Paraaortic lymph node (tissue), 1 donor: Measurements from ENCODE around the gene FLAD1.

DNA sequence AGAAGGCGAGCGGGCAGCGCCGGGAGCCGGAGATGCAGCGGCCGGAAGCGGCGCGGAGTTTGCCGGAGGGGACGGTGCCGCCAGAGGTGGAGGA is 521 bp downstream of the SLC27A3 start:
- PRO-cap = no peak

DNA sequence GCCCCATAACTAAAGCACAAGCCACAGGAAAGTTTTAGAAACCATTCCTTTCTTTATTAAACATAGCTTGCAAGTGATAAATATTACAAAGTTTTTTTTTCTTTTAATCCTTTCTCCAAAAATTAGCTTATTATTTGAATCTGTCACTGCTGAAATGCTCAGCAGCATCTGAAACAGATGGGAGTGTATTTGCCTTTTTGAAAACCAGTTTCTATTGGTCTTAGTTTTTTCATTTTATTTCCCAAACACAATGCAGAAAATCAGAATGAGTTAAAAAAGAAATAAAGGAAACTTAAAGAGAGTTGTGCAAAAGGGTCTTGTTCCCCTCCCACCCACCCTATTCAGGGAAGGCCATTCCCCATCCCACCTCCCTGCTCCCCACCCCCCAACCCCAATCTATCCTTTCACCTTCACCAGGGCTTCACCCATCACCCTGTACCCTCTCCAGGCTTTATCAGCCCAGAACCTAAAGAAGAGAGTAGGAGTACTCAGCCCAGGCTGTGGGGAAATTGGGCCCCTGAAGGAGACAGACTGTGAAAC is 29.6 kb downstream of the SLC27A3 start:
- PRO-cap = no peak

GRCh38 chr1:153945723-153946252 is 730 bp downstream of the DENND4B start:
- PRO-cap = bidirectional peak, plus-strand start at chr1:153945972, minus-strand start at chr1:153945915; bidirectional peak, plus-strand start at chr1:153946097, minus-strand start at chr1:153946022; bidirectional peak, plus-strand start at chr1:153946190, minus-strand start at chr1:153946134

GRCh38 chr1:153991408-153992260 is 1.1 kb downstream of the RPS27 start:
- PRO-cap = no peak

GRCh38 chr1:154116826-154117043 is 75.2 kb downstream of the TPM3 start:
- PRO-cap = no peak

DNA sequence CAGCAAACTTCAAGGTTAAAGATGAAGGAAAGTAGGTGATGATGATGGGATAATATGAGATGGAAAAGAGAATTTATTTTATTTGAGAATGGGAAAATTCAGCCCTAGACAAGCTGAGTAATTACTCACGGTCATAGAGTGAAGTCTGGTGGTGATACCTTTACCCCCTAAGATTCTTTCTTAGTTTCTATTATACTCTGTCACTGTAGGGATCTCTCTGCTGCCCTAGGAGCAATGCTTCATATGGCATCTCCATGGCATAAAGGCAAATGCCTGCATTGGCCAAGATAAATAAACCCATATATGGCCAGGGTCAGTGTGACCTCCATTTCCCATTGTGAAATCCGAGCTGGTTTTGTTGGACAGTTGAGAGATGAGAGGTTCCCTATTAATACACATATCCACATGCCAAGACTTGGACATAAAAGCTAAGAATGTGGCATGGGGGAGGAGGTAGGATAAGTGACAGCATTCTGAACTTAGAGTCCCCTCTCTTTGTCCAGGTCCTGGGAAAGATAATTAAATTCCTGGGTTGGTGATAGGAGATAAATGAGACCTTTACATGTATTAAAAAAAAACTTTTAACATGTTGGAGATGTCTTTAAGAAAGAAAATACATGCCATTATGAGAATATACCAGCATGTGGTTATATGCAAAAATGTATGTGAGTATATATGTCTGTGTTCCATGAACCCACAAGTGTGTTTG is 1.3 kb downstream of the TPM3 start:
- PRO-cap = no peak

DNA sequence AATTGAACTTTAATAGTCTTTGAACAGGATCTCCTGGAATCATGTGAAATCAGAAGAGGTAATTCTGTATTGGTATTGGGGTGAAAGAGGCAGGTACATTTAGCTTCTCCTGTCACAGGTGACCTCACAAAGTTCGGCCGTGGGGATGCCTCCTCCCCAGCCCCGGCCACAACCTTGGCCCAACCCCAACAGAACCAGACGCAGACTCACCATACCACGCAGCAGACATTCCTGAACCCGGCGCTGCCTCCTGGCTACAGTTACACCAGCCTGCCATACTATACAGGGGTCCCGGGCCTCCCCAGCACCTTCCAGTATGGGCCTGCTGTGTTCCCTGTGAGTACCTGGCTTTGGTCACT is 11.7 kb upstream of the HAX1 start:
- PRO-cap = no peak

- PRO-cap = no peak
Measured at GRCh38 chr1:154349517-154350080, 24.3 kb downstream of the ATP8B2 start.

DNA sequence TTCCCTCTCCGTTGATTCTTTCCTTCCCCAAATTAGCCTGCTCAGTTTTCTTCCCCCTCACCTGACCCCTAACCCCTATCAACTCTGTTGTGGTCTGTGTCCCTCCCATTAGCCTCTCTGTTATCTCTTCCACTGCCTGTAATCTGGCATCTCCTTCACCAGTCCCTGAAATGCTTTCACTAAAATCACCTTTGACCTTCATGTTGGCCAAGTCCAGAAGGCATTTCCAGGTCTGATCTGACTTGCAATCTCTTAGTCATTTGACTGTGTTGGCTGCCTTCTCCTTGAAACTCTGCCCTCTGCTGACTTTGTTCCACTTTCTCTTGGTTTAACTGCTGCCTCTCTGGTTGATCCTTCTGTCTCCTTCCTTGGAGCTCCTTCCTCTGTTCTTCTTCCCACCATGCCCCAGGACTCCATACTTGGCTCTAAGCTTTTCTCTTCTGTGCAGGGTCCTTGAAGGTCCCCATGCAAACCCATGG is 28.2 kb downstream of the ATP8B2 start:
- PRO-cap = unidirectional peak, minus-strand start at position 294 of the sequence

- PRO-cap = bidirectional peak, plus-strand start at chr1:154385779, minus-strand start at chr1:154385679
Measured at GRCh38 chr1:154385275-154385849, 19.8 kb upstream of the IL6R start.

DNA sequence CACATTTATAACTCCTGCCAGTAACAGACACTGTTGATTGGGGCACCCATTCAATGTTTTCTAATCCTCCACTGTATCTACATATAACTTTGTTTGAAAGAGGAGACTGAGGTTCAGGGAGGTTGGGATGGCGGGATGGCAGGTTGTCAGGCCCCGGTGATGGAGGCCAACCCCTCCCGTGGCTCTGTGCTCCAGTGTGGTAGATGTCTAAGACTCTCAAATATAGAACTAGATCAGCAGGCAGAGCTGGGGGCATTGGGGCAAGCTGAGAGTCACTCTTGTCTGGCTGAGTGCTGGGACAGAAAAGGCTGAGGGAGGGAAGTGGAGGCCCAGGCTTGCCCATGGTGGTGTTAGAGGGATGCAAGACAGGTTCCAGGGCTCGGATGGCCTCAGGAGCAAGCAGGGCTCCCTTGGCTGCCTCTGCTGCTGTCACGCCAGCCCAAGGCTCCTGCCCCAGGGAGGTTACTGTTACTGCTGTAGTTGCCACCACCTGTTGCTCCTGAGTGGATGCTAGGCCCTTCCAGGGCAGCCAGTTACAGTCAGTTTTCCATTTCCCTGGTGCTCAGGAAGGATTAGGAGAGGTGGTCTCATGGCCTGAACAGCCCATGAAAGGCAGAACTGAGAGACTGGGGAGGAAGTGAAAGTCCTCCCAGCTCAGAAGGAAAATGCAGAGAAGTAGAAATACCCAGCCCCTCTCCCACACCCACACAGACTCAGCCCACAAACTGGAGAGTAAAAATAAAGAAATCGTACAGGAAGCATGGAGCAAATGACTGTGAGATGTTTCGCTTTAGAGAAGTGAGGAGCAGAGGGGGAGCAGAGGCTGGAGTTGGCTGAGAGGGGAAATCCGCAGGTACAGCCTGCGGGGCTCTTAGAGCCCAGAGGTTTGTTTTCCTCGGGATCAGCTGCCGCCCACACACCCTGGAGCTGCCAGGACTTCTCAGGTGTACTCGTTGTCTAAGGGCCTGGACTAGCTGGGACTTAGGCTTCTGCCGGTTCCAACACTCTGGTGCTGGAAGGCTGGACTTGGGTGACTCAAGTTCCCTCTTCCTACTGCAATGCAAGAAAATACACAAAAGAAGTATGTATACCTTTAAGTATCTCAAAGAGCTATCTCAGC is 2.1 kb downstream of the IL6R start:
- PRO-cap = bidirectional peak, plus-strand start at position 793 of the sequence, minus-strand start at position 709 of the sequence; unidirectional peak, minus-strand start at position 1,060 of the sequence

DNA sequence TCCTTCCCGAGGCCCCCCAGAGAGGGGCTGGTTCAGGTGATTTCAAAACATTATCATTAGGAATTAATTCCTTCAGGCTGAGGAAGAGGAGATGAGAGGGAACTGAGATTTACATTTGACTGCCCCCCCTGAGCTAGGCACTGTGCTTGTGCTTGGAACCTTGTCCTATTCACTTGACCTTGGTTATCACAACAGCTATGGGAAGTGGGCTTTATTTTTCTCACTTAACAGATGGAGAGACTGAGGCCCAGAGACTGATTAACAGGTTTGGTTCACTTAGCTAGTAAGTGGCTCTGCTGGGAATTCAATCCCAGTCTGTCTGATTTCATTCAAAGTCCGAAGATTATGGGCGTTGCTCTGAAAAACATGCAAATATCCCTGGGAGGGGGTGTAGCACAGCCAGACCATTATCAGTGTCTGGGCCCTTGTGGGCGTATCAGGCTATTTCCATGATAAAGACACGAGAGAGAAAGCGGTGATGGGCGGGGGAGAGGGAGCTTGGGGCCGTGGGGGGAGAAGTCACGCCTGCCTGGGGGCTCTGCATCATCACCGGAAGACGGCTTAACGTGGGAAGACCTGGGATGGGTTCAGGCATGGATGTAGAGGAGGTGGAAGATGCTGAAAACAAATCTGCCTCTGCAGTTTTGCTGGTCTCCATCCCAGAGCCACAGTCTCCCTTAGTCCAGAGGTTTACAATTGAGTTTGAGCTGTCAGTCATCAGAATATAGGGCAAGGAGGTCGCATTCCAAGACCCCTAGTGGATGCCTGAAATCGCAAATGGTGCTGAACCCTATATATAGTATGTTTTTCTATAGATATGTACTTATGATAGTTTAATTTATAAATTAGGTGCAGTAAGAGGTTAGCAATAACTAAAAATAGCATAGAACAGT is 25.7 kb downstream of the IL6R start:
- PRO-cap = no peak

DNA sequence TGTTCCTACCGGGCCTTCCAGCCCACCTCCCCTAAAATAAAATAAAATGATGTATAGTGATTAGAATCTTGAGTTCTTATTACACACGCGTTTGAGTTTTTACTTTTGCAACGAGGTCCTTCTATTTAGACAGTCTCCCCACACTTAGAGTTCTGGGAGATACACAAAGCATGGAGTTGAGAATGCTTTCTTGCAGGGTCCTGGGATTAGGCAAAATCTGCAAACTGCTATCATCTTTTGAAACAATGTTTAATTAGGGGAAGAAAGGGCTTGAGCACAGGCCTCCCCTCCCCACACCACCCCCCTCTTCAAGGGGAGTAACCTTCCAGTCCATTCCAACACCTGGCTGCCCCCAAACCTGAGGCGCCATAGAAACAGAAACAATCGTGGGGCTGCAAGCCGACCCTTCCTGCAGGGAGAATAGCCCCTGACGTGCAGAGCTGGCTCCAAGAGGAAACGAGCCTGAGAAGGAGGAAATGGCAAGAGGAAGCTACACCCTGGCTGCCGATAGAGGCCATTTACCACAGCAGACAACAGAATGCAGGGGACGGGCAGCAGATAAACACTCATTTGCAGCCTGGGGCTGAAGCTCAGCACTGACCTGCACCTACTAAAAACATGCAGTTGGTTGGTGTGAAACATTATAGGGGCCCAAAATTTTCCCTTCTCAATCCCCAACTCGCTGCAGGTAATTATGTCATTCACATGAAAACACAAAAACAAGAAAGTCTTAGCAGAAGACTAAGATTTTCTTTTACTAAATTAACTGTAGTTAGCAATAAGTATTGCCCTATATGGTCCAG is 8.8 kb upstream of the TDRD10 start:
- PRO-cap = unidirectional peak, plus-strand start at position 536 of the sequence

DNA sequence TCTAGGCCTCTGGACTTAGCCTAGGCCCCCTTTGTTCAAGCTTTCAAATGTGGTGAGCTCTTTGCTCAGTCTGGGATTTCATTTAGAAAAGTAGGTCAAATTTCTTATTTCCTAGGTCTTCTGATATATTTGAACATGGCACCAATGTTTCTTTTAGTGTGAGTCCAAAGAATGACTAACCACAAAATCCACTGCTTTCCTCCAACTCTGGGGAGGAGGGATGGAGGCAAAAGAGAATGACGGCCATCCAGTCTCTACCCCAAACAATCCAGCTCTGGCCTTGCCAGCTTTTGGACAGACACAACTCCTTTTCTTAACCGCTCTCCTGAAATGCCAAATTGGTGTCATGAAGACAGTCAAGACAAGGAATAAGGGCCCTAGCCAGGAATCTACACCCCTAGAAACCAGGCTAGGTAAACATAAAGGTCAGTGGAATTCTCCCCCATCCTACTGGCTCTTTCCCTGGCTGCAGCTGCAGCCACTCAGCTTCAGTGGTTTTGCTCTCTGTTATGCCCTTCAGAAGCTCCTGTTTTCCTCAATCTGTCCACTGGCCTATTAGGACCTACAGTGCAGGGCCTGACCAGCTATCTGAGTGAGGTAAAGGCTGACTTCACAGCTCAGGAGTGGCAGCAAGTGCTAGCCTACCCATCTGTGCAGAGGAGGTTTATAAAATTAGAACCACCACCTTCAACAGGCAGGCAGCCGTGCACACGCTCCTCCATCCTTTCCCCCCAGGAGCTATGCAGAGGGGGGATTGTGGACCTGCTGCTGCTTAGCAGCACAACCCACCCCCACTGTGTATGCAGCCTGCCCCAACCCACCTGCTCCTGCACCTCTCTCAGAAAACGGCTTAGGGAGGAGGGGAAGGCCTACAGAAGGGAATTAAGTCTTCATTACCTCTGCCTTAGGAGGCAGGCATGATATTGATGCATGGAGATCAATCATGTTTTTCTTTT is 8.5 kb downstream of the ADAR start:
- PRO-cap = no peak

- PRO-cap = no peak
Measured at GRCh38 chr1:154936019-154936337, 541 bp downstream of the PMVK start.

DNA sequence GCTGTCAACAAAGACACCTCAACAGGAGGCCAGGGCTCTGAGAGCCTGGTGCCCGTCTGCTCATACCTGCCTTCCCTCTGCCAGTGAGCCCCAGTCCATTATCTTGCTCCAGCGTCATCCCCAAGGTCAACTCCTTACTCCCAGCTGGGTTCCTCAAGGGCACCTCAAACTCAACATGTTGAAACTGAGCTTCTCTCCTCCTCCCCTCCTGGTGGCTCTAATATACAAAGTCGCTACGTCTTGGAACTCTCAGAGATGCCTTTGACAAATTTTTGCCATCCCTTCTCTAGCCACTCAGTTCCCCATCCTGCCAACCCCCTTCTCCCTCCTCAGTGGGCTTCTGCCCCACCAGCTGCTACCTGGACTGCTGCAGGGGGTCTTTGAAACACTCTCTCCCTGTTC is 3.2 kb downstream of the PBXIP1 start:
- PRO-cap = no peak

- PRO-cap = no peak
Measured at GRCh38 chr1:154960579-154961179, 903 bp downstream of the PYGO2 start.

GRCh38 chr1:154982950-154983709 is at the start of gene FLAD1:
Gene FLAD1, plus strand, starts transcription at chr1:154983344.
- PRO-cap = bidirectional peak, plus-strand start at chr1:154983355, minus-strand start at chr1:154983109

- PRO-cap = no peak
Measured at GRCh38 chr1:155007841-155008242, 5.2 kb downstream of the ZBTB7B start.

DNA sequence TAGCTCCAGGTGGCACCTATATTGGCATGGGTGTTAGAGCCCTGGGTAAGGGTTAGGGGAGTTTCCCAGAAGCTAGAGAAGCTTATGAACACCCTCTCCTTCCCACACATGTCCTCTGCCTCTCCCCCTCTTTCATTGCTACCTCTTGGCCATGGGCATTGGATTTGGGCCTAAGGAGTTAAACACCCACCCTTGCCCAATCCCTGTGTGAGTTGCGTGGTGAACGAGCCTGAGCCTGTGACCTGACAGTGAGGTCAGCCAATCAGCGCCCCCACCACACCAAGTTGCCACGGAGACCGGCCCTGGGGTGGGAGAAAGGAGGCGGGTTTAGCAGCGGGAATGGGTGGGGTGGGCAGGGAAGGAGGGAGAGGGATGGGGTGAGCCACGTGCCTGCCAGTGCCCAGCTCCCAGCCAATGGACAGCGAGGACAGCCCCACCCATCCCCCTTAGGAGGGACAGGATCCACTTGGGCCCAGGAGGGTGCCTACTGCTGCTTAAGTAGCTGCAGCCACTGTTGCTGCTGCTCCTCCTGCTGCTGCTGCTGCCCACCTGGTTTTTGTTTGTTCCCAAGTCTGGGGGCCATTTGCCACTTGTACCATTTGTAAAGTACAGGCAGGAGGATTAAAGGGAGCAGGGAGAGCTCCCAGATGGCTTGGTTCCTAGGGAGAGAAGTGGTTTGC is 9.5 kb downstream of the ZBTB7B start:
- PRO-cap = no peak